ENCODE results near the gene GOLGA6L9.

DNA sequence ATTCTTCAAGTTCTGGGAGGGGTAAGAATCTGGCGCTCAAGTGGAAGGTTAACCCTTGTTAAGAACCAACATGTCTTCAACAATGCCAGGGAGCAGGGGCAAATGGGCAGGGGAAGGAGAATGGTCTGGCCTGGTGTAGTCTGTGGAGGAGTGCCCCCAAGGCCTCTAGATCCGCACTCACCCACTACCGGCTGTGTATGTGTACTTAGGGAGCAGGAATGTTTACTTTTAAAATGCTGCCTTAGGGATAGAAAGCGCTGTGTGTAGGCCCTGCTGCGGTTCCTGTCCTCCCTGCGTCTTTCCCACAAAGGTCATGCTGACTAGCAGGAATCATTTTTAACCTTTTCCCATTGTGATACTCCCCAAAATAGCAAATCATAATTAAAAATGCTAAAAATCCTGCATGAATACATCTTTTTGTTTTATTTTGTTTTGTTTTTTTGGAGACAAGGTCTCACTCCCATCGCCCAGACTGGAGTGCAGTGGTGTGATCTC lies 36.0 kb upstream of the CEMIP start:
- PRO-cap: no peak

DNA sequence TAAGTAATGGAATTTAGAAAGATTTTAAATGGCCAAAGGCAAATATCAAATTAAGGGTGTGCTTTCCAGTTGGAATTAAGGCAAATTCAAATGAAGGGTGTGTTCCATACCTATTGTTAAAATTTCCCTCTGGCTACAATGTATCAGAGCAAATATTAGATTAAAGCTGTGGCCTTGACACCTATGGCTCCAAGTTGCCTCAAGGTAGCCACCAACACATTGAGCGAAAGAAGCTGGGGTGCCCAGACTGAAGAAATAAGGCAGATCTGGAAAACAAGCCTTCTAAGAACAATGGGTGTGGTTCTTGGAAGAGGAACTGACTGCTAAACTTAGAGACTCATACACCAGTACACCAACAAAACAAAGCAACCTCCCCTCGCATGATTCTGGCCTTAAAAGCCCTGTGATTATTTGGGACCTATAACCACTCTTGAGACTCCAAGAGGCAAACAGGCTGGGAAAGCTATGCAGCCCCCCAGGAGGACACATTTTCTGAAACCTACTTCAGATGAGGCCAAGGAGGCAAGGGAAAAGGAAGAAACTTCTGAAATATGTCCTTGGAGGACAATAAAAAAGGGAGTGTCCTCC lies 29.4 kb upstream of the IL16 start:
- PRO-cap: no peak

- PRO-cap: no peak
Measured at GRCh38 chr15:81183104-81183529, 13.6 kb upstream of the IL16 start.

DNA sequence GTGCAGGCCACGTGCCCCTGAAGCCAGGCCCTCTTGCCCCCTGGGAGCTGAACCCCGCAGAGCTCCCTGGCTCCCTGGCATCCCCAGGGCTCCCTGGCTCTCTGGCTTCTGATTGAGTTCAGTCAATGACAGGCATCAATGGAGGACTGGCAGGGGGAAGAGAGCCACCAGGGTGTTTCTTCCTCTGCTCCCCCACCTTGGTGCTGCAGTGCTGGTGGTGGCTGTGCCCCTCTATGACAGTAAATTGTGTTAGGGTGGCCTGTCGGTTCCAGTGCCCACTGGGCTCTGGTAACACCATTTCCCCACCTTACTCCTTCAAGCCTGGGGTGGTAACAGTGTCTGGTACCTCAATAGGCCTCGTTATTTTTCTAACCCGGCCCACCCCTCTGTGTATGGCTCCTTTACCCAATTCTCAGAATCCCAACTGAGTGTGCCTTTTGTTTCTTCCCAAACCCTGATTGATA lies 62.6 kb downstream of the STARD5 start:
- PRO-cap: no peak

GRCh38 chr15:81280723-81281283 lies 43.1 kb downstream of the STARD5 start:
- PRO-cap: no peak

GRCh38 chr15:81291584-81292163 lies 32.3 kb downstream of the STARD5 start:
- PRO-cap: no peak

- PRO-cap: no peak
Measured at GRCh38 chr15:81294516-81295100, 29.3 kb downstream of the STARD5 start.

GRCh38 chr15:81297685-81298407 lies 26.1 kb downstream of the STARD5 start:
- PRO-cap: no peak

GRCh38 chr15:81310335-81311081 lies 13.4 kb downstream of the STARD5 start:
- PRO-cap: no peak

GRCh38 chr15:82044158-82044660 lies 1.6 kb downstream of the MEX3B start:
- PRO-cap: no peak

- PRO-cap: unidirectional peak, minus-strand start at chr15:82262222
Measured at GRCh38 chr15:82261917-82262399, 576 bp downstream of the EFL1 start.

DNA sequence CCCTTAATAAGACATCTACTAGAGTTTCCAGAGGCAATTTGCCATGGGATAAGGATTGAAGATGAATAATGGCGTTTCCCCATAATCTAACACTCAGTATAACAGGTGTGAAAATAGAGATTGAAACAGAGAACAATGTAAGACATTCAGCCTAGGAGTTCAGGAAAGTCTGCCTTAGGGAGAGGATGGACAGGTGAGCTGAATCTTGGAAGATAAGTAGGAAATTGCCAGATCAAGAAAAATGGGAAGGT lies 22.5 kb downstream of the SAXO2 start:
- PRO-cap: no peak

- PRO-cap: no peak
Measured at GRCh38 chr15:82415581-82416546, 13.8 kb upstream of the GOLGA6L9 start.

DNA sequence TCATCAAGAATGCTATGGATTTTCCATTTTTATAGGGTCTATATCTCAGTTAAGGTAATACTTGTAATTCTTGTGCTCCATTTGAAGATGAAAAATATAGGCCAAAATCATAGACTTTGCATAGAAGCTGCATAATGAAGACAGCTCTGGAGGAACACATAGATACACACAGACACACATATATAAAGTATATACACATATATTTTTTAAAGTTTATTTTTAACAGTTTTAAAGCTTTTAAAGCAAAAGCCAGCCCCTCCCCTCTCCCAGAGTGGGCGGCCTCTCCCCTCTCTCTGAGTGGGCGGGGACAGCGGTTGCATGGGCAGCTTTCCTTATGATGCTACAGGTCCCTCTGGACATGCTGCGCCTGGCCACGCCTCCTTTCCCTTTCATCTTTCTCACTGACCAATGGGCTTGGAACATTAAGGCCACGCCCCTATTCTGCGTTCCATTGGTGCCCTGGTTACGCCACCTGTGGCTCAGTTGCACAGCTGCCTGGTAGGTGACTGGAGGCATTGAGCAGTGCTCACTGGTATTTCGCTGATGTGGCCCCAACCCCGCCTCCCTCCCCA lies at the start of gene GOLGA6L9:
GOLGA6L9 (plus strand) TSS at position 280 of the 572 bp plus-strand sequence.
- PRO-cap: no peak

DNA sequence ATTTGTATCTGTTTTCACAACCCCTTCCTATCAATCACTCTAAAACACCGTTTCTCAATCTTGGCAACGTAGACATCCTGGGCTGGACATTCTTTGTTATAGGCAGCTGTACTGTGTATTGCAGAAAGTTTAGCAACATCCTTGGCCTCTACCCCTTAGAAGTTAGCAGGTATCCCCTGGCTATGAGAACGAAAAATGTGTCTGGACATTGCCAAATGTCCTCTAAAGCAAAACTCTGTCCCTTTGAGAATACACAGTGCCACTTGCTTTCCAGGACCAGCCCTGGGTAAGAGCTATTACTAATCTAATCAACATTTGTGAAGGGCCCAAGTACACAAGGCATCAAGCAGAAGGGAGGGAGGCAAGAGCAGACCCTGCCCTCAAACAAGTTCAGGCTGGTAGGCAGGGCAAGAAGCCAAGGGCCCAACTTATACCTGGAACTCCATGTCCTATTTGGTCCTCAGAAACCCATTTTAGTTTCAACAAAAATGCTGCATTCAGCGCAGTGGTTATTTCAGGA lies 3.1 kb downstream of the RPS17 start:
- PRO-cap: no peak

GRCh38 chr15:82803849-82804843 lies 1.7 kb downstream of the FSD2 start:
- PRO-cap: no peak

- PRO-cap: no peak
Measured at GRCh38 chr15:82843959-82844363, 34.5 kb downstream of the WHAMM start.

DNA sequence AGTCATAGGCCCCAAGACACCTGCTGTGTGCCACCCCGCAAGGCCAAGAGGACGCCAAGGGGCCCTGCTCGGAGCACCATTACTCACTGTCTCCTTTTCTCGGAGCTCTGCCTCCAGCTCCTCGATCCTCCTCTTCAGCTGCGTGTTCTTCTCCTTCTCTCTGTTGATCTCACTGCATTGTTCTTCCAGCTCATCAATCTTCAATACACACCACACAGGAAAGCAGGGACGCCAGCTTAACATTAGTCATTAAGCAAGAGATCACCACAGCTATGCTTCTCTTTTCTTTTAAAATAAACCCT lies 42.6 kb downstream of the WHAMM start:
- PRO-cap: no peak

DNA sequence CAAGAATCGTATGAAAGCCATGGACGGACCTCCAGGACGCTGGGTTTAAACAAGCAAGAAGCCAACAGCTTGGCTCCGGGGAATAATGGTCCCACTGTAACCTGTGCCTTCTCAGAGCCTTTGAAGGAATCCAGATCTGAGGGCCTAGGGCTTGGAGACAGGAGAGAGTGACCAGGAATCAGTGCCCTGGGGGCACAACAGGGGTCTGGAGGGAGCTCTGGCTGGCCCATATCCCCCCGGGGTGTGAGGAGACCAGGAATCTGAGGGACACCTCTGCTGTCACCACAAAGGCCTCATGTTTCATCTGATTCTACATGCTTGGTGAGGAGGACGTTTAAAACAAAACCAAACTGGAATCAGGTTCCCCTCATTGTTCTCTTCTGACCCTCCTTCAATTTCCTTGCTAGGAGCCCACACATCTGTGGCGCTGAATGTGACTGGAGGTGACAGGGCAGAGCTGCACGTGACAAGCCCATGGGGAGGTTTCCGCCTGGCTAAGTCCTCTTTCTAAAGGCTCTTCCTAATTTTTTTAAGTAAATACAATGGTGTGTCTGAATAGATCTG lies 46.1 kb downstream of the WHAMM start:
- PRO-cap: no peak

DNA sequence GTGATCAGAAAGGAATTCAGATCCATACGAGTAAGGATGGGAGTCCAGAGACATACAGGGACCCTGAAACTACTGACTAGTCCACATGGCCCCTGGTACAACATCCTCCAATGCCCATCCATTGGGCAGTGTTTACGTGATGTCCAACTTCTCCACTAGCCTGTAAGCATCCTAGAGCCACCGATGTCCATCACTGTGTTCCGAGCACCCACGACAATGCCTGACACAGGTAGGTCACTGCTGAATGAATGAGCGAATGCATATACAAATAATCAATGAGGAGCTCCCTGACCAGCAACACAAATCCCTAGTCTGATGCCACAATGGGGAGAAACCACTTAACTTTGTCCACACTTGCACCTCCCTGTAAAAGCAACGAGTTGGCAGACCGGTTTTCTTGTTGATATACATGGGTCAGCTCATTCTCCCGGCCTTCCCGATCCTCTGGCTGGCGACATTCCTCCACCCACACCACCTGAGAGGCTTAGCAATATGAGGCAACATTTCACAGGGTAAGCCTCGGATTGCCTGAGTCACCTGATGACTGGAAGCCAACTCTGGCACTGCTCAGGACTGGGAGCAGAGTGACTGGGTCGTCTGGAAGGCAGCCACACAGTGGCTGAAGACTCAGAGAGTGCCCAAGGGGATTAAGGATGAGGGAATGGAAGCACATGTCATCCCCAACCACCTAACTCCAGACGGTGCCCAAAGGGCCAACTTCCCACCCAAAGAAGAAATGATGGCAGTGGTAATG lies 10.0 kb downstream of the HOMER2 start:
- PRO-cap: no peak

Data from SUDHL5 (cell line).